ENCODE measurements around a stretch of chr17.

GRCh38 chr17:68950885-68951406 is 4.2 kb downstream of the ABCA8 start:
- RRBS, result no CpG with 5 or more reads among the region's 4 CpGs

DNA sequence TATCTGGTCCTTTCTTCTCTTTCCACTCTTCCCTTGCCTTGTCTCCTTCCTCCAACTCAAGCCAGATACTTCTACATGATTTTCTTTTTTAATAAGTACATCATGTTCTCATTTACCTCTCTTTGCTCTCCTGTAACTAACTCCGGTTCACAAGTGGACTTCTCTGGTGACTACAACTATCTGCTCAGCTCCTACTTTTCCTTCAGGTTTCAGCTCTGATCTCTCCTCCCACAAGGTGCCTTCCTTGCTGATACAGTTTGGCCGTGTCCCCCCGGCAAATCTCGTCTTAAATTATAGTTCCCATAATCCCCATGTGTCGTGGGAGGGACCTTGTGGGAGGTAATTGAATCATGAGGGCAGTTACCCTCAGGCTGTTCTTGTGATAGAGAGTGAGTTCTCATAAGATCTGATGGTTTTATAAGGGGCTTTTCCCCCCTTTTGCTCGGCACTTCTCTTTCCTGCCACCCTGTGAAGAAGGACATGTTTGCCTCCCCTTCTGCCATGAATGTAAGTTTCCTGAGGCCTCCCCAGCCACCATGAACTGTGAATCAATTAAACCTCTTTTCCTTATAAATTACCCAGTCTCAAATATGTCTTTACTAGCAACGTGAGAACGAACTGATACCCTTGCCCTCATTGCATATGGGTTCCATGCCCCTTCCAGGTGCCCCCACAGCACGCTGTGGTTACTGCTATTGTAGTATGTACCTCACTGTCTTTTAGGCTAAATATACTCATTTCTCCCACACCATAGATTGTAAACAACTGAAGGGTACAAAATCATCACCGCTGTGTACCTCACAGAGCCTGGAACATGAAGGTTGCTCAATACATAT is 5.0 kb upstream of the ABCA9 start:
- RRBS, result no CpG with 5 or more reads among the region's 10 CpGs

- RRBS, result no CpG with 5 or more reads among the region's 2 CpGs
Observed at GRCh38 chr17:69227529-69227862, 1.1 kb downstream of the ABCA10 start.

GRCh38 chr17:69470464-69470888 is 56.0 kb downstream of the MAP2K6 start:
- RRBS, result no CpG with 5 or more reads among the region's 2 CpGs

- RRBS, result no CpG with 5 or more reads among the region's 3 CpGs
Observed at GRCh38 chr17:69485072-69485644, 70.7 kb downstream of the MAP2K6 start.

- RRBS, result no CpG with 5 or more reads among the region's 3 CpGs
Observed at GRCh38 chr17:69486052-69486324, 71.5 kb downstream of the MAP2K6 start.

- RRBS, result no CpG with 5 or more reads among the region's 4 CpGs
Observed at GRCh38 chr17:70089164-70089363, 14.0 kb downstream of the KCNJ16 start.

GRCh38 chr17:70109288-70109966 is 34.4 kb downstream of the KCNJ16 start:
- RRBS, result no CpG with 5 or more reads among the region's 3 CpGs

DNA sequence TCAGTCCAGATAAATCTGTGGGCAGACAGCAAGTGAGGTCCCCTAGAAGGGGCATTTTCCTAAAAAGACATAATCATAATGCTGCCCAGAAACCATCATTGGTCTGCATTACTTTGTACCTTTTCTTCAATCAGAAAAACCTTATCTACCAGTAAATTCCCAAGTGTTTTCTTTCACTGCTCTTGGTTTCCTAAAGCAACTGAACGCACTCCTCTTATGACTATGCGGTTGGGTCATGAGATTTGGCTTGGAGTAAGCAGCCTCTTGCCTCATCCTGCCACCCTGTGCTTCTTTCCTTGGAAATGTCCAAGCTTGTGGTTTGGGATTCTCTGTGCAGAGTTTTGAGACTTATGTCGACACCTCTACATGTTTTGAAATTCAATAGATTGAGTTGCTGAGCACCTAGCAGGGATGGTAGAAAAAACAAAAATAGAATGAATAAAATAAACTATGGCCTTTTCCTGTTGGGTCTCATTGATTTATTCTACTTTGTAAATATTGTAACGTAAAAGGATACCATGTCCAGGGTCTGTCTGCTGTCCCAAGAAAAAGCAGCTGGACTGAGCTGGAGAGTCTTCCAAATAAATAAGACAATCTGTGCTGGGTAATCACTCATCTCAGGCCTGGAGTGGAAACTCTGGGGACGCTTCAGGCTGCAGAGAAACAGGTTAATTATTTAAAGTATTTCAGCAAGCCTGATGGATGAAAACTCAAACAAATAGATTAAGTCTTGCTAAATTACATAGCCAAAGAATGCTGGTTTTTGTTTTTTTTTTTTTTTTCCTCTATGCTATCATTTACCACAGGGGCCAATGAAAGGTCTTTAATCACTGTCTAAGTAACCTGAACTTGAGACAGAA is 31.3 kb upstream of the KCNJ2 start:
- RRBS, result no CpG with 5 or more reads among the region's 5 CpGs

DNA sequence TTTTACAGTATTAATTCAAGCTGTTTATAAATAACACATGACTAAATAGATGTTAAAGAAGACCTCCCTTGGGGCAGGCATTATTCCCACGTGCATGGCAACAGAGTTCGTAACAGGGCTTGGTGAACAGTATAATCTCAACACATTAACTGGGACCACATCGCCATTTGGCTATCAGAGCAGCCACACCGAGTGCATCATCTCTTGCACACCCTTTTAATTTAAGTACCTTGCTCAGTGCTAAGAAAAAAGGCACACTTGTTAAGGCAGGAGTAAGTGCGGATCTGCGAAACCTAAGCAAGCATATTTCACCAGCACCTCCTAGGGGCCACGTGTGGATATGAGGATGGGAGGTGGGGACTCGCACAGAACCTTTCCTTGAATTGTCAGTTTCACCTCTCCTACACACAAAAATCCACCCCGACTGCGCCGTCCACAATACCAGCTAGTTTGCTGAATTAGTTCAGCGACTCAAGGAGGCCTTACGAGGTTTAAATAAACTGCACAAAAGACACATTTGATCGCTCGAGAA is 1.4 kb upstream of the KCNJ2 start:
- RRBS, result no CpG with 5 or more reads among the region's 15 CpGs

DNA sequence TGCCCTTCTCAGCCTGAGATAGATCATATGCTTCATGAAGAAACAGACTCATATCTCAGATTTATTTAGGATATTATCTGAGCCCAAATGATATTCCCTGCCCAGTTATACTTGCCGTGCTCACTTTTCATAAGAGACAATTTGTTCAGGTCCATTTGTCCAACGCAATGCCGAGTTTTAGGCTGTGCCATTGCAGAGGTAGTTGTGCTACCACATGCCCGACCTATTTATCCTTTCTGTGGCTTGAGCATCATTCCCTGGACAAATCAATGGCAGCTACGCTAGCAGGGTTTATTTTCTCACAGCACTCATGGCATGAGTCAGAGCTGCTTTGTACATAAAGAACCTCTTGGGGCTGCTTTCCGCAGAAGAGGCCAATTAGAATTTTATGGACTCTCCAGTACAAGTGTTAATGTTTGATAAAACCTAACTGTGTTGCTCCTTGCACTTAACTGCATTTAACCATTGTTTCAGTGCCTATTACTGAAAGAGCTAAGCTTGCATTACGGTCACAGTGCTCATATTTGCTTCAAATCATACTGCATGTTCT is 491.9 kb downstream of the KCNJ2 start:
- RRBS, result no CpG with 5 or more reads among the region's 7 CpGs

- RRBS, result no CpG with 5 or more reads among the region's 5 CpGs
Observed at GRCh38 chr17:71938718-71938954, 182.2 kb upstream of the SOX9 start.

DNA sequence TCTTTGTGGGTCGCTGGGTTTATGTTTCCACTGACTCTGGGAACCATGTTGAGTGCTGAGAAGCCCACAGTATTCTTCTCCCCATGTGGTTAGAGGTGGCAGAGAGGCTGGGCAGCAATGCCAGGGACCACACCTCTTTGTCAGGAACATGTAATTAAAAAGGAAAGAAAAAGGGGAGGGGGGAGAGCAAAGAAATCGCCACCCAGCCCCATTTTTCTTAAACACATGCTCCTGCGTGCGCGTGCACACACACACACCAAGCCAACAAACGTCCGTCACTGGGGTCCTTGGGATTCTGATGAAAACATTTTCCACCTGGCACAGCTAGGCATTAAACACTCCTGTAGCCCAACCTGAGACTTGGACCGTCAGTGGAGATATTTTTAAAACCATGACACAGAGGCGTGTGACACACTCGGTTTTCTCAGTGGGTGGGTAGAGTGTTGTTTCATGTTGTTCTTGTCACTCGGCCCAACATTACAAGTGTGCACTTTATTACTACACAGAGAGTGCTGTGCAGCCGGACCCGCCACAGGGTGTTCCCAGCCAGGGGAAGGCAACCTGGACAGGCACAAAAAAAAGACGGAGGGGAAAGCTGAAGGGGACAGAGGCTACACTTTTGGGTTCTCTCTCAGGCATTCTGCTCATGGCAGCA is 154.5 kb upstream of the SOX9 start:
- RRBS, result no CpG with 5 or more reads among the region's 14 CpGs

- RRBS, result no CpG with 5 or more reads among the region's 7 CpGs
Observed at GRCh38 chr17:72127151-72127710, 6.4 kb downstream of the SOX9 start.

- RRBS, result no CpG with 5 or more reads among the region's 5 CpGs
Observed at GRCh38 chr17:72304688-72305023, 183.8 kb downstream of the SOX9 start.

DNA sequence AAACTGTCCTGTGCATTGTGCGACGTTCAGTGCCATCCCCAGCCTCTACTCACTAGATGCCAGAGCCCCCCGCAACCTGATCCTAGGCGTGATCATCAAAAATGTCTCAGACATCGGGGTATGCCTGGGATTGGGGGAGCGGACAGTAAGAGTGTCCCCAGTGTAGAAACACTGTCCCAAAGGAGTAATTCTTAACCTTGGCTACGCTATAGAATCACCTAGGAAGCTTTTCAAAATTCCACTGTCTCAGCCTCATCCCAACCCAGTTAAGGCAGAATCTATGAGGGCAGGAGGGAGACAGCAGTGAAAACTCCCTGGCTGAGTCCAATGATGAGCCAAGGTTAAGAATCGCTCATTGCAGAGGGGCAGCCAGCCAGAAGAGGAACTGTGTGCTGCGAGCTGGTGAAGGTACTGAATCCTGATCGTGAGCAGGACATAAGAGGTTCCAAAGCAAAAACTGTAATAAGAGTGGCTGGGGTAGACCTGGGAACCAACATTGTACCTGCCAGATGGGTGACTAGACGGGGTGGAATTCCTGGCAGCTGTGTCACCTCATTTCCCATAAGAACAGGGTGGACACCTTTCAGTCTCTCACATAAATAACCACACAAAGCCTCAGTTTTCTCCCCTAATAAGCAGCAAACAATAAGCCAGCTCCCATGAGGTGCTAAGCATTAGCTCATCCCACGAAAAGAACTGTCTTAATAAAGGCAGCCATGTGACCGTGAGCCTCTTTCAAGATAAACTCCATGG is 290.2 kb downstream of the SOX9 start:
- RRBS, result no CpG with 5 or more reads among the region's 13 CpGs

DNA sequence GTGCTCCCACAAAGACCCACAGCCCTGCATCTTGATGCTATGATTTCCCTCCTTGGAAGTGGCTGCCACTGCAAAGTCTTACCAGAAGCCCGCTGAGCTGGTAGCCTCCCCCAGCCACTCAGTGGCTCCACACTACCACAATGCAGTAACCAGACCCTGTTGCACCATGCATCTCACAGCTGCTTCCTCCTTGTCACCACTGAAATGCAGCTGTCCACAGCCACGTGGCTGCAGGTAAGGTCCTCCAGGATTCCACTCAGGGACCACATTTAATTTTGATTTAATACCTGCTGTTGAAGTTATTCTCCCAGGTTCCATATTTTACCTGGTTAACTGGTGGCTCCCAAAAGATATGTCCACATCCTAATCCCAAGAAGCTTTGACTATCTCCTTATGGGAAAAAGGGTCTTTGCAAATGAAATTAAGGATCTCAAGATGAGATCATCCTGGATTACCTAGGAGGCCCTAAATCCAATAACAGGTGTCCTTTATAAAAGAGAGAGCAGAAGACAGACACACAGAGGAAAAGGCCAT is 358.9 kb downstream of the SOX9 start:
- RRBS, result no CpG with 5 or more reads among the region's 2 CpGs

DNA sequence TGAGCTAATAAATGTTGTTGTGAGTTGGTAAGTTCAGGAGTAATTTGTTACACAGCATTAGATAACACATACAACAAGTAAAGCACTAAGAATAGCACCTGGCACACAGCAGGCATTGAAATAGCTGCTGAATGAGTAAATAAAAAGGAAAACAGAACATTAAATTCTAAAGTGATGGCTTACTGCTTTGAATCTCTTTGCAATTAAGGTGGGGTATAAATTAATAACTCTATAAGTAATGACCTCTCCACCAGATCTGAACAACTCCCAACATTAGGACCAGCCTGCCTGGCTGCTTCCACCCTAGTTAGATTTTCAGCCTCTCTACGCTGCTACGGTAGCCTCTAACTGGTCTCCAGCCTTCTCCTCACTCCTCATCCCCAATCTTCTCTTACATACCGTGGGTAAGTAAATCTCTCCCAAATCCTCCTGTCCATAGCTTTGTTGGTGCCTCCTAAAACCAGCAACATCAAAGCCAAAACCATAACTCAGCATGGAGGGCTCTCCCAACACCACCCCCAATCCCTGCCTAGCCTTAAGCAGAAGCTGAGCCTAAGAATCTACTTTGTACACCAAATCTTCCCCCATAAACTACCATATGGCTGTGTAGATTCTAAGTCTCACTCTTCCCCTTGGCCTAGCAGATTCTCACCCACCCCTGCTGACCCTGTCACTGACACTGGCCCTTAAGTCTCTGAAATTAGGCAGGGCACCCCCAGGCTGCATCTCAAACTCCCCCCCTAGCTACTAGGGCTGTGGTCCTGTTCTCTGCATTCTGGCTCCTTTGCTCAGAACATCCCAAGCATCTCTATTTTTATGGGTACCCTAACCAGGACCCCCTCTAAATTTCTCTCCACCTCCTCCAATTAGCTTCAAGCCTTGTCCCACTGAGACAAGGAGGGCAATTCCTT is 429.0 kb downstream of the SOX9 start:
- RRBS, result no CpG with 5 or more reads among the region's 3 CpGs

GRCh38 chr17:72574251-72575044 is 453.6 kb downstream of the SOX9 start:
- RRBS, result no CpG with 5 or more reads among the region's 11 CpGs

DNA sequence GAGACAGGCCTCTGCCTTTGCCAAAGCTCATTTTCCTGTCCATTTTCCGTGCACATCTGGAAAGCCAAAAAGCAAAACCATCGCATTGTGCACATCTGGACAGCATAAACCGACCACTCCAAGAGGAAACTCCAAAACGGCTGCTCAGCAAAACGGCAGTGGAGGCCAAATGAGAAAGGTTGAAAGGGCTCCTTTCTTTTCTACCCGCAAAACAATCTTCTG is 426.4 kb downstream of the SLC39A11 start:
- RRBS, result no CpG with 5 or more reads among the region's 6 CpGs